Bronchial lymph node (tissue), 1 donor: ENCODE measurements around a stretch of chr1.

- PRO-cap, result no peak
Measured at GRCh38 chr1:30755490-30756095, 2.0 kb downstream of the LAPTM5 start.

DNA sequence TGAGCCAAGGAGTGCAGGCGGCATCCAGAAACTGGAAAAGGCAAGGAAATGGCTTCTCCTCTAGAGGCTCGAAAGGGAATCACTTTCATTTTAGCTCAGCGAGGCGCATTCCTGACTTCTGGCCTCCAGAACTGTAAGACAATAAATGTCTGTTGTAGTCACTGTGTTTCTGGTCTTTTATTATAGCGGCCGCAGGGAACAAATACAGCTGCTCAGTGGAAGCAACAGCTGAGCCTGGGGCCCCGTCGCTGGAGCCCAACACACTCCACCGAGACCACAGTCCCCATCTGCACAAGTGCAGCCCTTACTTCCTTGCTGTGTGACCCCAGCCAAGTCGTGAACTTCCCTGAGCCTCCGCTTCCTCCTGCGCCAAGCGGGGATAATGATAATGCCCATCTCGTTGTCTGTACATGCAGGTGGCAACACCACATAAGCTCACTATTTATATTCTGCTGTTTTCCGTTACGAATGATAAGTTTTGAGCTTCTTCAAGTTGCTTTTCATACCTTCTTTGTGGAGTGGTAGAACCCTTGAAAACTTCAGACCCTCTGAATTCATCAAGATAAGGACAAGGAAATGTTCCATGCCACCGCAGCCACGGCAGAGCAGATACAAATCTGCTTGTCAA, 3.1 kb upstream of the LAPTM5 start:
- PRO-cap, result no peak

- PRO-cap, result no peak
Measured at GRCh38 chr1:30779482-30779993, 22.0 kb upstream of the LAPTM5 start.

GRCh38 chr1:30823063-30823550, 65.5 kb upstream of the LAPTM5 start:
- PRO-cap, result no peak

GRCh38 chr1:30869425-30869964, 39.1 kb downstream of the SDC3 start:
- PRO-cap, result no peak

GRCh38 chr1:30897393-30897635, 11.2 kb downstream of the SDC3 start:
- PRO-cap, result unidirectional peak, minus-strand start at chr1:30897486

GRCh38 chr1:31005817-31006249, 59.7 kb downstream of the PUM1 start:
- PRO-cap, result no peak

DNA sequence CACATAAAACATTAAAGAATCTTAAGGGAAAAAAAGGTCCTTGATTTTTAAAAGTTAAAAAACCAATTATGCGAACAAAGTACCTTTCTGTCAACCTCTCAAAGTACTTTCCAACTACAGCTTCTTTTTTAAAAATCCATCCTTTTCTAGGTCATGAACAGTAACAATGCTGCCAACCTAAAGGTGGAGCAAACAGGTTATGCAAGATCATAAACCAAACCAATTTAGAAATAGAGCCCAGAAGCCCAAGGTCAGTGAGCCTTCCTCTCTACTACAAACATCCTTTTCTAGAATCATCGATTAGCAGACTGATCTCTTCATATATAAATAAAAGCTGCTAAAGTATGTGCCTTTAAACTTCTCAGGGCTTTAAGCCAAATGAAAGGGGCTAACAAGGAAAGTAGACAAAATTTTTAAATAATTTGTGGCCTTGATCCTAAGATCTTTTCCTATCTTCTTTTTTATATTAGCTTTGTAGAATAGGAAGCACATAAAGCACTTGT, 40.8 kb downstream of the PUM1 start:
- PRO-cap, result no peak

DNA sequence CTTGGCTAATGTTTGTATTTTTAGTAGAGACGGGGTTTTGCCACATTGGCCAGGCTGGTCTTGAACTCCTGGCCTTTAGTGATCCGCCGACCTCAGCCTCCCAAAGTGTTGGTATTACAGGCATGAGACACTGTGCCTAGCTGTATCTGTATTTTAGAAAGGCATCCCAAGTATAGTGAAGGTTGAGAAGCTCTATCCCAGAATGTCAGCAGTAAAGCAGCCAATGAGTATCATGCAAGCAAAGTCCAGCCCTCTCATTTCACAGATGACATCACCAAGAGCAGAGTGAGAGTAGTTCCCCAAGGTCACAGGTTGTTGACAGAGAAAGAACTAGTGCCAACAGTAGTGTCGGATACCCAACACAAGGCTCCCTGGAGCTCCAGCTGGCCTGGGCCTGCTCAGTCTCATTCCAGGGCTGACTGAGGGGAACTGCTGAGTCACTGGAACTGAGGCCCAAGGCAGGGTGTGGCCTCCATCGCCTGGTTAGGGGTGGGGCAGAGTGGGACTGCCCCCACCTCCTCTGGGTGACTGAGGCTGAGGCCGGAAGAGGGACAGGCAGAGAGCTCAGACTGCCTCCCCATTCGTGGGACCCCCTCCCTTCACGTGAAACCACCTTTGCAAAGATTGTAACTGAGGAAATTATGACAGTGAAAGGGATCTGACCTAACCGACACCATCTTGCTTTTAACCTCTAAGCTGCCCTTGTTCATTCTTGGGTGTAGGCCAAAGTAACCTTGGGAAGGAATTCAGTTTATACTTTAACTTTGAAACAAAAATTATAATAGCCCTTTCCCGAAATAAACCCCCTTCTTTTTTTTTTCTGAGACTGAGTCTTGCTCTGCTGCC, 68.9 kb downstream of the NKAIN1 start:
- PRO-cap, result unidirectional peak, minus-strand start at position 421 of the sequence

DNA sequence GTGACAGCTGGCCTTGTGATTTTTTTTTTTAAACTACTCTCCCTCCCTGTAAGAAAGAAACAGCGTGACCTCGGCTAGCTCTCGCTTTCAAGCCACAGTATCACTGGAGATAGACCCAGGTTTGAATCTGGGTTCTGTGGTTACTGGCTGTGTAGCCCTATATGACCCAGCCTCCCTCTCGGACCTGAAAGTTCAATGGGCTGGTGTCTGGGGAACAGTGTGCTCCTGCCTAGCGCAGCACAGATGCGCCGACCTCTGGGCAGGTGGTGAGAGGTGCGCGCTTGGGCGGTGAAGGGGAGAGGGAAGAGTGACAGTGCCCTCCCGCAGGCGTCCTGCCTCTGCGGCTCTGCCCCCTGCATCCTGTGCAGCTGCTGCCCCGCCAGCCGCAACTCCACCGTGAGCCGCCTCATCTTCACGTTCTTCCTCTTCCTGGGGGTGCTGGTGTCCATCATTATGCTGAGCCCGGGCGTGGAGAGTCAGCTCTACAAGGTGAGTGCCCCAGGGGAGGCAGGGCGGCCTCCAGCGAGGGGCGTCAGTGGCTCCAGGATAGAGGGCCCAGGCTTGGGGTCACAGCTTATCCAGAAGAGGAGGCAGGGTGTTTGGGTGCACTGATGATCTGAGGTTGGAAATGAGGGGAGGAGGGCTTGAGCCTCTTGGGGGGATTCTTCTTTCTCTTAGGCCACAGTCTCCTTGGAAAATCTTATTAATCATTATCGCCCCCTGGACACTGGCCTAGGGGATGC, 10.5 kb downstream of the SERINC2 start:
- PRO-cap, result unidirectional peak, minus-strand start at position 340 of the sequence

- PRO-cap, result no peak
Measured at GRCh38 chr1:31574883-31576121, 1.0 kb upstream of the TINAGL1 start.

DNA sequence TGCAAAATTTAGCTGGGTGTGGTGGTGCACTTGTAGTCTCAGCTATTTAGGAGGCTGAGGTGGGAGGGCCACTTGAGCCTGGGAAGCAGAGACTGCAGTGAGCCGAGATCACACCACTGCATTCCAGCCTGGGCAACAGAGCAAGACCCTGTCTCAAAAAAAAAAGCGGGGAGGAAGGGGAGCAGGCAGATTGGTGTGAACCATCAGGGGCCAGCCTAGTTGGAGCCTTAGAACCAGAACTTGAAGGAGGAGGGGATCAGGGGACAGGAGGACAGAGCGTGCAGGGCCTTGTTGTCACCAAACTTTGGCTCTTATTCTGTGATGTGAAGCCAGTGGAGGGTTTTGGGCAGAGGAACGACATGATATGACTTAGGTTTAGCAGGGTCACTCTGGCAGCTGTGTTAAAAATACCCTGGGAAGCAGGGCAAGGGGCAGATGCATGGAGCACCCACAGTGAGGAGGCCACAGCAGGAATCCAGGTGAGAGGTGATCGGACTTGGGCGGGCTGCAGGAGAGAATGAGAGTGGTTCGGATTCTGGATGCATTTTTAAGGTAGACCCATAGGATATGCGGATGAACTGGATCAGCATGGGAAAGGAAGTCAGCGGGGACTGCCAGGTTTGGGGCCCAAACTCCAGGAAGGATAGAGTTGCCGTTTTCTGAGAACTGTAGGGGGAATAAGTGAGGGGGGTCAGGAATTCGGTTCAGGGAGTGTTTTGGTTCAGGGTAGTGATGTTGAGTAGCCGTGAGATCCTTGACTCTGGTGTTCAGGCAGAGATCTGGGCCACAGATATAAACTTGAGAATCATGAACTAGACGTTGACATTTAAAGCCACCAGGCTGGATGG, 6.1 kb downstream of the TINAGL1 start:
- PRO-cap, result no peak

GRCh38 chr1:31591840-31592047, 15.4 kb downstream of the TINAGL1 start:
- PRO-cap, result no peak

- PRO-cap, result no peak
Measured at GRCh38 chr1:31617949-31618644, 608 bp downstream of the HCRTR1 start.

GRCh38 chr1:31666146-31667052, 21.7 kb upstream of the PEF1 start:
- PRO-cap, result no peak

GRCh38 chr1:31683777-31684363, 19.9 kb downstream of the COL16A1 start:
- PRO-cap, result no peak

DNA sequence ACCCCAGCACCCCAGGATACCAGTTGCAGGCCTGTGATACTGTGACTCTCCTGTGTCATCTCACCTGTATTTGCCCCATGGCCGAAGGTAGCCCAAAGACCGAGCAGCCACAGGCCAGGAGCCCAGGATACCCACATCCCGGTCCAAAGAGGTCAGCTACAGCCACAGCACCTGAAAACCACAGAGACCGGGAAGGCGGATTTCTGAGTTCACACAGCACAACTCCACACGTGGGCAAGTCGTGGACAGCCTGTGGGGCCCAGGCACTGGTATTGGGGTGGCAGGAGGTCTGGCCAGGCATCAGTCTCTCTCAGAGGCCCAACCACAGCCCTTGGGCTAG, 1.8 kb downstream of the COL16A1 start:
- PRO-cap, result no peak

- PRO-cap, result no peak
Measured at GRCh38 chr1:31911467-31912307, 26.5 kb downstream of the PTP4A2 start.

DNA sequence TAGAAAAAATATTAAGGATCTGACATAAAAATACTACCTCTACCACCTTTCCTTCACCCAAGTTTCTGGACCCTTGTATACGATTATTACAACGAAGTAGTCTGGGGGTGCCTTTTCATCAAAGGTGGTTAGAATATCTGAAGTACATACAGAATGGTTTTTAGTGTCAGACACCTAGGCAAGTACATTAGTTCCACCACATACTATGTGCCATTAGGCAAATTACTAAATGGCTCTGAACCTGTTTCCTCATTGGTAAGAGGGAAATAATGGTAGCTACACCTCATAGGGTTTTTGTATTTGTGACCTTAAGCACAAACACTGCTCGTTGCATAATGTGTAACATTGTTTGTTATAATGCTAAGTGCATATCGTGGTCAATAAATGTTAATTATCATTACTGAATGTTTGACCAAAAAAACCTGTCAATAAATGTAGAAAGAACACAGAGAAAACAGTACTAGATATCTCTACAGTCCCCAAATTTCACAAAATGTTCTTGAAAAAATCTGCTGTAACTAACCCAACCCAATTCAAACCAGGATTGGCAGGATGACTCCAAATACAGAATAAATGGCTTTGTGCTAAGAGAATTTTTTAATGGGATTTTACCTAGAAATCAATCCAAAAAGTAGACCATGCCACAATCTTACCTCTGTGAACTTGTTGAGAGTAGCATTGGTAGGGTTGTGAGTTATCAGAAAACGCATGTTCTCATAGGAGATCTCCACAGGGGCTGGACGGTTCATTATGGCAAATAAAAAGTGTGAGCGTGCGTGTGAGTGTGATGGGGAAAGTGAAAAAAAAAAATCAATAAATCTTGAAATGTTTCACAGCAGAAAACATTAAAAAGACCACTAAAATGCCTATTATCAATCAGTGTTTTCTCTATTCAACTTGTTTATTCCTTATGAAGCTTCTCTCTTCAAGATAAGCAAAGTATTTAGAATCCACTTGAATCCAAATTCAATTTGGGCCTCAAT, 19.6 kb downstream of the PTP4A2 start:
- PRO-cap, result no peak

DNA sequence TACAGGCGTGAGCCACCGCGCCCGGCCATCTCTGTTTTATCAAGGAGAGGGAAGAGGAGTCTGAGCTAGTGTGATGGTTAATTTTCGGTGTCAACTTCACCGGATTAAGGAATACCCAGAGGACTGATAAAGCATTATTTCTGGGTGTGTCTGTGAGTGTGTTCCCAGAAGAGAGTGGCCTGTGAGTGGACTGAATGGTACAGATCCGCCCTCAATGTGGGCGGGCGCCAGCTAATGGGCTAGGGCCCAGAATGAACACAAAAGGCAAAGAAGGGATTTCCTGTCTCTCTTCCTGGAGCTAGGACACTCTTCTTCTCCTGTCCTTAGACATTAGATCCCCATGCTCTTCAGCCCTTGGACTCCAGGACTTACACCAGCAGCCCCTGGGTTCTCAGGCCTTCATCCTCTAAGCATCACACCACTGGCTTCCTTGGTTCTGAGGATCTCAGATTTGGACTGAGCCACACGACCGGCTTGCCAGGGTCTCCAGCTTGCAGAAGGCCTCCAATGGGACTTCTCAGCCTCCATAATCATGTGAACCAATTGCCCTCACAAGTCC, 4.6 kb upstream of the KHDRBS1 start:
- PRO-cap, result no peak